Measurements from ENCODE around the genes ACTRT3, SEC62, SKIL and CLDN11.

- RRBS = 17% methylated on average over 6 of the region's 39 CpGs
Observed at GRCh38 chr3:169669020-169669542, 5.6 kb upstream of the MECOM start.

- RRBS = 22% methylated on average over 18 of the region's 56 CpGs
Observed at GRCh38 chr3:169769081-169770314, at the start of gene ACTRT3. Gene ACTRT3, minus strand, starts transcription at chr3:169769561.

- RRBS = no CpG with 5 or more reads among the region's 7 CpGs
Observed at GRCh38 chr3:169945203-169945643, 21.4 kb upstream of the SEC62 start.

DNA sequence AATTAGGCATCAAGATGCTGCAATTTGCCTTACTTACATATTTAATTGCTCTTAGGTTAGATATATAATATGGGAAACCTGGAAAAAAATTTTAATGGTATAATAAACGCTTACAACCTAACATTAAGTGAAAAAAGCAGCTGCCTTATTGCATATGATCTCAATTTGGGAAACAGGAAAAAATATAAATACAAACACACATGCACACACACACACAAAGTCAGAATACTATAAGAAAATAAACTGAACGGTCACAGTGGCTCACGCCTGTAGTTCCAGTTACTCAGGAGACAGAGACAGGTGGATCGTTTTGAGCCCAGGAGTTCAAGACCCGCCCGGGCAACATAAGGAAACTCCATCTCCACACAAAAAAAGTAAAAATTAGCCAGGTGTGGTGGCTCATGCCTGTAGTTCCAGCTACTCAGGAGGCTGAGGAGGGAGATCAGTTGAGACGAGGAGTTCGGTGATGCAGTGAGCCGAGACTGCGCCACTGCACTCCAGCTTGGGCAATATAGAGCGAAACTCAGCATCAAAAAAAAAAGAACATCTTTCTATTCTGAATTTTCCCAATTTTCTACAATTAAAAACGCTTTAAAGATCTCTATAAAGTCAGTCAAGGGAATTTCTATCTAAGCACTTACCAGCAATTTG is 1.1 kb upstream of the SEC62 start:
- RRBS = no CpG with 5 or more reads among the region's 12 CpGs

DNA sequence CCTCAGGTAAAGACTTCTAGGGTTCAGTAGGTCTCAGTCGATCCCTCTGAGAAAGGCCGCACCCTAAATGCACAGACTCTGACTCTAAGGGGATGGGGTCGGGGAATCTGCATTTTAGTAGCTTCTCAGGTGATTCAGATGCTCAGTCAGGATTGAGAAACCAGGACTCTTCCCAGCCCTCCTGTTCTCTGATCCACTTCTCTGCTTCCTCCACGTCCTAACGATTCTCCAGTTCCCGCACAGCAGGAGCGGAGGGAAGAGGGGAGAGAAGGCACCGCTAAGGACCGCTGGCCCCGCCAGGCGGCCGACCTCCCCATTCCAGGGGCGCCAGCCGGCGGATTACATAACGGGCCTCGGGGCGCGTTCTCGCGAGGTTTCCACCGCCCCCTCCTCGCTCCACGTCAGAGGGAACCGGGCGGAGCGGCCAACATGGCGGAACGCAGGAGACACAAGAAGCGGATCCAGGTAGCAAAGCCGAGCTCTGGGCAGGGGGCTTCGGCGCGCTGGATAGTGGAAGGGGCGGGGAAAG is at the start of gene SEC62:
Gene SEC62, plus strand, starts transcription at position 414 of the 529 bp plus-strand sequence.
- RRBS = 2% methylated on average over 10 of the region's 35 CpGs

DNA sequence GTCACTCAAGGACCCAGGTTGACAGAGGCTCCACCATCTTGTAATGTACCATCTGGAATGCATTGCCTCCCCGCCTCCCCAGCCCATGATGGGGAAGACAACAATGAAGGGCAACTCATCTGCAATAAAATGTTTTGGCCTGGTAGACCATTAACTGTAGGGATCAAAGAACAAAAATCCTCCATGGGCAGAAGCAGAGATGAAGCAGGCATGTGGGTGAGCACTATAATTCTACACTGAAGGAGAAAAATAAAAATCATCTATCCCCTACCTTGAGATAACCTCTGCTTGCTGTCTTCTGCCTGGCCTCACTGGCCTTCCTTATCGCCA is 37.7 kb downstream of the GPR160 start:
- RRBS = no CpG with 5 or more reads among the region's 2 CpGs

GRCh38 chr3:170222637-170223577 is 683 bp downstream of the PRKCI start:
- RRBS = 3% methylated on average over 12 of the region's 43 CpGs

DNA sequence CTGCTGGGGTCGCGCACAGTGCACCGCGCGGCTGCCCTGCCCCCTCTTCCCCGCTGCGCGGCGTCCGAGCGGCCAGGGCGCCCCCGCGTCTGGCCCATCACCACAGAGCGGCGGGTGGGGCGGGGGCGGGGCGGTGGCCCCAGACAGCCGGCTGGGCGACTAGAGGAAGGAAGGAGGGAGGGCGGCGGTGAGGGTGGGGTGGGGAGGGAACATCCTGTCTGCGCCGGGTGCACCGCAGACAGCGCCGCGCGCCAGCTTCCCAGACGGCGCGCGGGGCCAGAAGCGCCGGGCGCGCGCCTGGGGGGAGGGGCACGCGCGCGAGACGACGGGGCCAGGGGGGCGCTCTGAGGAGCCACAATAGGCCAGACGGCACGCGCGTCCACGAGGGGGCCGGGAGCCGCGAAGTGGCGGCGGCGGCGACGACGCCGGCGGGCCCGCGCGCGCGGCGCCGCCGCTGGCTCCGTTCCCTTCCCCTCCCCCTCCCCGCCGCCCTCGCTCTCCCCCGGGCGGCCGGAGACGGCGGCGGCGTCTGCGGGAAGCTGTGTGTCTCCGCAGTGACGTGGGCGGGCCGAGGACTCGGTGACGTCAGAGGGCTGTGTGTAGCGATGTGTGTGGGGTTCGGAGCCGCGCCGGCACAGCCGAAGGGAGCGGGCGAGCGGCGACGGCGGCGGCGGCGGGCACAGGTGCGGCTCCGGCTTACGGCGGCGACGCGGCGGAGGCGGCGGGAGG is at the start of gene SKIL:
Gene SKIL, plus strand, starts transcription at position 635 of the 729 bp plus-strand sequence.
- RRBS = 2% methylated on average over 46 of the region's 113 CpGs

DNA sequence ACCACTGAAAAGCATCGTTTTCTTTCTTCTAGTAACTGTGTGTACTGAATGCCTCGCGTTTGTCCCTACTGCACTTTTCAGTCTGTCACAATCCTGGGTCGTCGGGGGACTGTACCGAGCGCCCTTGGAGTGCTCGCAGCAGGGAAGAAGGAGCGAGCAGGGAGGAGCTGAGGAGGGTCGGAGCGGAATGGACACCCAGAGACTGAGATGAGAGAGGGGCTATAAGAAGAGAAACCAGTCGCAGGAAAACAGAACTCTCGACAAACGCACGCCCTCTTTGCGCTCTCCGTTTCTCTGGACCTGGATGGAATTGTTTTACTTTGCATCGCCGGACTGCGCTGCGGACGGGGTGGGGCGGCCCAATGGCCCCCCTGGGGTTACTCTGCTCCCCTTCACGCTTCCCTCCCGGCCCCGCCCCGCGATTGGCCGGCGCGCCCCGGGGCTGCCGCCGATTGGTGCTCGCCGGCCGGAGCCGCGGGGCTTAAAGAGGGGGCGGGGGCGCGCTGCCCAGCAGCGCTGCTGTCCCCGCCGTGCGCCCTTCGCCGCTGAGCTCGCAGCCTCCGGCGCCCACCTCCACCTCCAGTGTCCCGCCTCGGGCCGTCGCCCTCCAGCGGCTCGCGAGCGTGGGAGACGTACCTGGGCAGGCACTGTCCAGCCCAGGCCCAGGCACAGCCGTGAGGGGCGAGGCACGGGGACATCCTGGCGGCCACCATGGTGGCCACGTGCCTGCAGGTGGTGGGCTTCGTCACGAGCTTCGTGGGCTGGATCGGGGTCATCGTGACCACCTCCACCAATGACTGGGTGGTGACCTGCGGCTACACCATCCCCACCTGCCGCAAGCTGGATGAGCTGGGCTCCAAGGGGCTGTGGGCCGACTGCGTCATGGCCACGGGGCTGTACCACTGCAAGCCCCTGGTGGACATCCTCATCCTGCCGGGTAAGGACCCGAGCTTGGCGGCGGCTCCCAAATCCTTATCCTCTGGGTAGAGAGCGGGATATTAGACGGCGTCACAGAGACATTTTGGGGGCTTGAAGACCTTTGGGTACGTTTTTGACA is at the start of gene CLDN11:
Gene CLDN11, plus strand, starts transcription at position 513 of the 1,057 bp plus-strand sequence.
- RRBS = 90% methylated on average over 11 of the region's 83 CpGs

DNA sequence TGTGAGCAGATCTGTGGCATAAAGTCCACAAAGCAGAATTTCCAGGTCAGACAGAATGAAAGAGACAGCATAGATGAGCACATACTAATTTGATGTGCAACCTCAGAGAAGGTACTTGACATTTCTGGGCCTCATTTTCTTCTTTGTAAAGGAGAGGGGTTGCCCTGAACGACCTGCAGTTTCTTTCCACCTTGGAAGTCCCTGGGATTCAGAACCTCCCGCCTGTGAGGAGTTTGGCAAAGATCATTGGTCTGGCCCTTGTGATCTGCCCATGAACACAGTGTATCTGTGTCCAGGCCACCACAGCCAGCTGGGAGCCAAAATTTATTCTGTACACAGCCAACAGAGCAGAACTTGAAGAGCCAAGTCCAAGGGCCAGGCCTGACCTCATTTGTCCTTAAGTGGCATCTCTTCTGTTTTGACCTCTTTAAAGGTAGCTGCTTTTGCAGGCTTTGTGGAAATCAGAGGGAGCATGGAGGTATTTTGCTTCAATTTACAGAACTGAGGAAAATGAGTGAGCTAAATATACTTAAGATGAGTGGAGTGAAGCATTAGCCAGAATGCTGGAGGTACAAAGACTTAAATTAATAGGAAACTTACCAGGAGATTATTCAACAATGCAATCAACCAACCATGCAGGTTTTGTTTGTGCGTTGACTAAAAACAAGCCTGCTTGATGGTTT is 57.3 kb upstream of the SLC7A14 start:
- RRBS = no CpG with 5 or more reads among the region's 3 CpGs

GRCh38 chr3:170907808-170908516 is 475 bp downstream of the EIF5A2 start:
- RRBS = 5% methylated on average over 19 of the region's 50 CpGs

DNA sequence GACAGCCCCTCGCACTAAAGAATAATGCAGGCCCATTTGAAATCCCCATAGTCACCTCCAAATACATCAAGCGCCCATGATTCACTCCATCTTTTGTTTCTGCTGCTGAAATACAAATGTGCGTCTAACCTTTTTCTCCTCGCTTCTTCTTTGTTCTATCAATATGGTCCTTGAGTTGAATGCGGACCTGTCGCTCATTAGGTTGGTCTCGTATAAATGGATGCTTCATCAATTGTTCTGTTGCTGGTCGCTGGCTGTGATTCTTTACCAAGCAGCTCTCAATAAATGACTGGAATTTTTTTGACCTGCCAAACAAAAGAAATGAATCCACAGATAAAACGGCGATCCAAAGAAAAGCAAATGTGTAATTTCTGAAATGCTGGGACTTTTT is 140.4 kb upstream of the SLC2A2 start:
- RRBS = no CpG with 5 or more reads among the region's 10 CpGs

DNA sequence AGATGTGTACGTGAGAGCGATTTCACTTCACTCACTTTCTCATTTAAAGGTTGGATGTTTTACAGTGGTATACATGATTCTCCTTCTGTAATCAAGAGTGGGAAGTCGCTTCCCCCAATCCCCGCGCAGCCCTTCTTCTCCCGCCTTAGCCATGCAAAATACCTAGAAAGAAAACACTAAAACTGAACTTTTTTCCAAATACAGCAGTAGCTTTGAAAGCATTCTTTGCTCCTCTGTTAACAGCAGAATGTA is 1.1 kb upstream of the TNIK start:
- RRBS = no CpG with 5 or more reads among the region's 6 CpGs

DNA sequence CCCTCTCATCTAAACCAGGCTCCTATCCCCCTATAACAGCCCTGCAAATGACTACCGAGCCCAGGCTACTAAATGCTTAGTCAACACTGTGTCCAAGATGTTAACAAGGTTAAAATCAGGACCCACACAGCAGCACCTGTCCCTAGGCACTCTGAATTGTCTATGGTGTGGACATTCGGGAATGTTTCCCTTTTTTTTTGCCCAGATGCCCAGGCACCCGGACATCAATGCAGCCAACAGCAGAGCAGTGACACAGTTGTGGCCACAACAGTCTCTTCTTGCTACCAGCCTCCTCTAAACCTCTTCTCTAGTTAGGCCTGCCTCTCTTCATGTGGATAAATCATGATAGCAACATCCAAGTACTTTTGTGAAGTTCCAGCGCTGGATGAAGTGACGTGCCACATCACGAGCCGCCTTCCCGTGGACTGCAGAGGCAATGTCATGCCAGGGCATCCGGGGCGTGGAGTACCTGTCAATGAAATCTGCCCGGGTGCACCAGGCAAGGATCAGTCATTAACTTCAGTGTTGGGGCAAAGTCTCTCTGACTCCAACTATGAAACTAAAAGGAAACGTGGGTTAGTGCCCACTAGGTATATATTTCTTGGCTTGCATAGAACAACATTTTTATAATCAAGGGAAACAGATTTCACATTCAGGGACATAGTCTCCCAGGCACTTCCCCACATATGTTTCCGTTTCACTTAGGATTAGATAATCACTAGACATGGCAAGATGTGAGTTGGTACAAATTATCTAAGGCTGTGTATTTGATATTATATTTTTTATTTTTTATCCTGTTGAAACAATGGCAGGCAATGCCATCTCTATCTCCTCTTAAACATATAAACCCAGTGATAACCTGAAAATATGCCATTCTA is 133.7 kb downstream of the PLD1 start:
- RRBS = no CpG with 5 or more reads among the region's 13 CpGs

- RRBS = no CpG with 5 or more reads among the region's 9 CpGs
Observed at GRCh38 chr3:171724794-171725500, 85.3 kb downstream of the PLD1 start.

GRCh38 chr3:171849611-171849974 is 6.4 kb downstream of the TMEM212 start:
- RRBS = no CpG with 5 or more reads among the region's 3 CpGs

DNA sequence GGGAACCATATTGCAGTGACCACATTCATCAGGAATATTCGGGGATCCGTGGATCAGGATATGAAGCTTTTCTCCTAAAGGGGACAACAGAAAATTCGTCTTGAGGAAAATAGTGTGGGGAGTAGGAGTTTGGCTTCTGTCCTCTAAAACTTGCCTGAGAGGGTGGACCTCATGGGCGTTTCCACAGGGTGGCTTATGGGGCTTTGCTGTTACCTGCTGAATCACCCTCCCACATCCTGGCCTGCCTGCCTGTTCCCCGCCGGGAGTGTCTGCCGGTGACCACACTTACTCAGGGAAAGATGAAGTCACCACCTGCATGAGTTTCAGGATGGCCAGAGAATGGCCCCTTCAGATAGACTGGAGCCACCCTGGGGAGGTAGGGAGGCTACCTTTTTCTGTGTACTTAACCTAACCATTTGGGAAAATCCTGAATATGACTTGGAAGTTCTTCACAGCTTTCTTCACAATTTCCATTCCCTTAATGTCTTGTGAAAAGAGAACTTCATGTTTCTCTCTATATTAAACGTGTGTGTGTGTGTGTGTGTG is 78.4 kb upstream of the FNDC3B start:
- RRBS = no CpG with 5 or more reads among the region's 8 CpGs

DNA sequence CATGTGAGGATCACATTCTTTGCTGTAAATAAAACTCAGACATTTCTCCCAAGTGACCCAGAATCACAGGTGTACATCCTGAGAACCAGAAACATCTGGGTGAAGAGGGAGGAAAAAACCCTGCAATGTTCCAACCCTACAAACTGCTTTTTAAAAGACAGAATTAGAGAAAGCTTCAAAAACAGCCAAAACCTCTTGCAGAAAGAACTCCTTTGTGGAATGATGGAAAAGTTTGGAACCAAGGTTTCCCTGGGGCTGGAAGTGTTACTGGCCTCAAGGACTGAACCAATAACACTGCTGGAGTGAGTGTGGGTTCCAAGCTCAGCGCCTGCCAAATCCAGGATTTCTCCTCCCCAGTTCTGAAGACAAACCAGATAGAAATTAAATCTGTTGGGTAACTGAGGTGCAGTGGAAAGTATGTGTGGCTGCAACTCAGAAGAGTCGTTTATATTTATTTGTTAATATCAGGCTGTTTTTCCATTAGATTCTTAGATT is 66.6 kb upstream of the FNDC3B start:
- RRBS = no CpG with 5 or more reads among the region's 2 CpGs

DNA sequence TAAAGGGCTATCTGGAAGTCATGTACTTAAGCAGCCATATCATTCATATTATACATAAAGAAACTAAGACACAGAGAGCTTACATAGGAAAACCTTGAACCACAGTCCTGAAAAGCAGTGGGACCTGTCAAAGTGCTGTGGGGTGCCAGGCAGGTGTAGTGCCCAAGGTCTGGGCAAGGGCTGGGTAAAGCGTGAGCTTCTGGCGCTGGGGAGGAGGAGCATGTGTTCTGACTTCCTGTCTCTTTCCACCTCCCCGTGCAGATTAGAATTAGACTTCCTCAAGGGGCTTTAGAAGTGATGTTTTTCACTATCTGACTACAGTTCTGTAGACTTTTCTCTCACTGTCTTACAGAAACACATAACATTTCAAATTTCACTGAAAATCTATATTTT is 63.1 kb downstream of the FNDC3B start:
- RRBS = no CpG with 5 or more reads among the region's 3 CpGs

GRCh38 chr3:172137585-172138749 is 98.6 kb downstream of the FNDC3B start:
- RRBS = no CpG with 5 or more reads among the region's 5 CpGs